Camera-type eye (tissue), 1 donor: ENCODE measurements around the genes NR1D2, RARB and OXSM.

DNA sequence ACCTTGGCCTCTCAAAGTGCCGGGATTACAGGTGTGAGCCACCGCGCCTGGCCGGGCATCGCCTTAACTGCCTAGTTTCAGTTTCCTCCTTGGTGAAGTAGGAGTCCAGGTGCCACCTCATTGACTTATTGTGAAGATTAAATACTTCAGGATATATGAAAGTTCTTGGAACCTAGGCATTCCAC lies 8.8 kb downstream of the KAT2B start:
- RAMPAGE, long total RNA = no peak

- RAMPAGE, long total RNA = no peak
Measured at GRCh38 chr3:21672551-21672828, 78.5 kb downstream of the ZNF385D start.

DNA sequence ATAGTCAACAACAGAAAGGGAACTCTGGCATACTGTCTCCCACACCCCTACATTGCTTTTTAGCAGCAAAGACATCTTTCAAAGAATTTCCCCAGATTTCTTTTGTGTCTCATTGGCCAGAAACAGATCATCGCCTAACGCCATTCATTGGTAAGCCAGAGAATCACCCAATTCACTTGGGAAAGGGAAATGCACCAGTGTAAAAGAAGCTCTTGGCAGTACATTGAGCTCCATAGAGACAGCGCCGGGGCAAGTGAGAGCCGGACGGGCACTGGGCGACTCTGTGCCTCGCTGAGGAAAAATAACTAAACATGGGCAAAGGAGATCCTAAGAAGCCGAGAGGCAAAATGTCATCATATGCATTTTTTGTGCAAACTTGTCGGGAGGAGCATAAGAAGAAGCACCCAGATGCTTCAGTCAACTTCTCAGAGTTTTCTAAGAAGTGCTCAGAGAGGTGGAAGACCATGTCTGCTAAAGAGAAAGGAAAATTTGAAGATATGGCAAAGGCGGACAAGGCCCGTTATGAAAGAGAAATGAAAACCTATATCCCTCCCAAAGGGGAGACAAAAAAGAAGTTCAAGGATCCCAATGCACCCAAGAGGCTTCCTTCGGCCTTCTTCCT lies 630.6 kb upstream of the ZNF385D start:
- RAMPAGE, long total RNA = start-site peak on the plus strand centred at position 228 of the sequence, 28 bp wide, 244 reads

- RAMPAGE, long total RNA = no peak
Measured at GRCh38 chr3:23203930-23204534, 905 bp downstream of the UBE2E2 start.

- RAMPAGE, long total RNA = no peak
Measured at GRCh38 chr3:23551176-23551808, 254.5 kb upstream of the UBE2E1 start.

DNA sequence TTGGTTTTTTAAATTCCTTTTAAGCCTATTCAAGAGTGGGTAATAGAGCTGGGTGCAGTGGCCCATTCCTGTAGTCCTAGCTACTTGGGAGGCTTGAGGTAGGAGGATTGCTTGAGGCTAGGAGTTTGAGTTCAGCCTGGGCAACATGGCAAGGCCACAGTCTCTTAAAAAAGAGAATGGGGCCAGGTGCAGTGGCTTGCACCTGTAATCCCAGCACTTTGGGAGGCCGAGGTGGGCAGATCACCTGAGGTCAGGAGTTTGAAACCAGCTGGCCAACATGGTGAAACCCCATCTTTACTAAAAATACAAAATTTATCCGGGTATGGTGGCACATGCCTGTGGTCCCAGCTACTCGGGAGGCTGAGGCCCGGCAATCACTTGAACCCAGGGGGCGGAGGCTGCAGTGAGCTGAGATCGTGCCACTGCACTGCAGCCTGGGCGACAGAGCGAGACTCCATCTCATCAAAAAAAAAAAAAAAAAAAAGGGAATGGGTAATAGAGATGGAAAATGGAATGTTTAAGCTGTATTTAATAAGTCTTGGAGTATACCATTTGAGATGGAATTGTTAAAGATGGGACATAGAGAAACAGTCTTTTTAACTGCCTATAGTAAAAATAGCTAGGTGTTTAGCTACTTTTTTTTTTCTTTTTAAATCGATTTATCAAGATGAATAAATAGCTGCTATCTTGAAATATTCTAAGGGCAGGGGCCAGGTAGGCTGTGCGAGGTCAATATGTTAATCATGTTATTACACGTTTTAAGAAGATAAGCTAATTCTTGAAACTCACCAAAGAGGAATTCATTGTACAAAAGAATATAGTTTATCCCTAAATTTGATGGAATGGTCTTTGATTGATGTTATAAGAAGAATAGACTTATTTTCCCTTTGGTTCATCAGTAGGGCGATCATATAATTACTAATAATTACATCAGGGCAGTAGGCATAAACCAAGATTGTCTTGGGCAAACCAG lies 40.8 kb downstream of the UBE2E1 start:
- RAMPAGE, long total RNA = no peak

DNA sequence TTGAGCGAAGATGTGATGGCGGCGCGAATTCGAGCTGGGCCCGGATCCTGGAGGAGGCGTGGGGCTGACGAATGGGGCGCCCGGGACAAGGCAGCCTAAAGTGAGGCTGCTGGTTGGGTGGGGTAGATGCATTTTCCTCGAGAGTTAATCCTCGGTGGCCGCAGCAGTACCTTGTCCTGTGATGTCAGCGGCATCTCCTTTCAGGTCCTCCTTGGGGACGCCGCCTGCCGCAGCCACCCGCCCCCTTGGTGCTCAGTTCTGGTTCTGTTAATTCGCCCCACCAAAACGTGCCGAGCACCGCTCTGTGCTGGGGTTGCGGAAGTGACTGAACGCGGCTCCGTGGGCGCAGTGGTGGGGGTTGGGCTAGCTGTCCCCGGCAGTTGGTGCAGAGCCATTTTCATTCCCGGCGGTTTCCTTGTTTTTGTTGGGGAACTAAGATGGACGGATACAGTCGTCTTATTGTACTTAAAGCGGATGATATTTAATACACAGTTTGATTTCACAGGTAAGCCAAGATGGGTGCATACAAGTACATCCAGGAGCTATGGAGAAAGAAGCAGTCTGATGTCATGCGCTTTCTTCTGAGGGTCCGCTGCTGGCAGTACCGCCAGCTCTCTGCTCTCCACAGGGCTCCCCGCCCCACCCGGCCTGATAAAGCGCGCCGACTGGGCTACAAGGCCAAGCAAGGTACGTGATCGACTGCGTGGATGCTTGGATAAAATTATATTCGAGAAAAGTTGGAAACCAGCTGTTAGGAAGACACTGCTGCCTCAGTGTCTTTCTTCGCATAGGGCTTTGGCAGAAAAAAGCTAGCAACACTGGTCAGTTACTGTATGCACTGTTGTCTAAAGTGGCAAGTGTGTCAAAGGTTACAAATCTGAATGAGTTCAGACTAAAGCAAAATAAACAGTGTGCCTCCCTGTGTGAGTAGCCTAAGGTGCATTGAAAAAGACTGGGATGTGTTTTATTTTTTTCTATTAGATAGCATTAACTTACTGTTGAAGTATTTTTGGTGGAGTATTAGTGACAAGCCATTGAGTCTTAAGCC lies 737 bp downstream of the RPL15 start:
- RAMPAGE, long total RNA = no peak

GRCh38 chr3:23944661-23945497 lies at the start of gene NR1D2:
NR1D2 (plus strand) TSS chr3:23945286.
- RAMPAGE, long total RNA = no peak

DNA sequence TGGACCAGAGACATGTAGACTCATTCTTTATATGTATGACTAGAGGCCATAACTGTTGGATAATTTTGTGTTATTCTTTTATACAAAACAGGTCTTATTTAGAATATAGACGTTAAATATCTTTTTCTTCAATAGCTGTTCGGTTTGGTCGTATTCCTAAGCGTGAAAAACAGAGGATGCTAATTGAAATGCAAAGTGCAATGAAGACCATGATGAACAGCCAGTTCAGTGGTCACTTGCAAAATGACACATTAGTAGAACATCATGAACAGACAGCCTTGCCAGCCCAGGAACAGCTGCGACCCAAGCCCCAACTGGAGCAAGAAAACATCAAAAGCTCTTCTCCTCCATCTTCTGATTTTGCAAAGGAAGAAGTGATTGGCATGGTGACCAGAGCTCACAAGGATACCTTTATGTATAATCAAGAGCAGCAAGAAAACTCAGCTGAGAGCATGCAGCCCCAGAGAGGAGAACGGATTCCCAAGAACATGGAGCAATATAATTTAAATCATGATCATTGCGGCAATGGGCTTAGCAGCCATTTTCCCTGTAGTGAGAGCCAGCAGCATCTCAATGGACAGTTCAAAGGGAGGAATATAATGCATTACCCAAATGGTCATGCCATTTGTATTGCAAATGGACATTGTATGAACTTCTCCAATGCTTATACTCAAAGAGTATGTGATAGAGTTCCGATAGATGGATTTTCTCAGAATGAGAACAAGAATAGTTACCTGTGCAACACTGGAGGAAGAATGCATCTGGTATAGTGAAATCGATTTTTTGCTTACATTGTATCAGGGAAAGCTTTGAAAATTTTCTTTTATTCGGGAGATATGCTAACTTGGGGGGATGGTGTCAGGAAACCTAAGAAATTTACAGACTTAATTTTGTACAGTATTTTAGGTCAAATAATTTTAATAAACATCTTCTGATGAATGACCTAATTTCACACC lies 17.0 kb downstream of the NR1D2 start:
- RAMPAGE, long total RNA = no peak

- RAMPAGE, long total RNA = no peak
Measured at GRCh38 chr3:24167391-24167770, 222.3 kb downstream of the NR1D2 start.

- RAMPAGE, long total RNA = no peak
Measured at GRCh38 chr3:24260417-24261020, 234.1 kb downstream of the THRB start.

DNA sequence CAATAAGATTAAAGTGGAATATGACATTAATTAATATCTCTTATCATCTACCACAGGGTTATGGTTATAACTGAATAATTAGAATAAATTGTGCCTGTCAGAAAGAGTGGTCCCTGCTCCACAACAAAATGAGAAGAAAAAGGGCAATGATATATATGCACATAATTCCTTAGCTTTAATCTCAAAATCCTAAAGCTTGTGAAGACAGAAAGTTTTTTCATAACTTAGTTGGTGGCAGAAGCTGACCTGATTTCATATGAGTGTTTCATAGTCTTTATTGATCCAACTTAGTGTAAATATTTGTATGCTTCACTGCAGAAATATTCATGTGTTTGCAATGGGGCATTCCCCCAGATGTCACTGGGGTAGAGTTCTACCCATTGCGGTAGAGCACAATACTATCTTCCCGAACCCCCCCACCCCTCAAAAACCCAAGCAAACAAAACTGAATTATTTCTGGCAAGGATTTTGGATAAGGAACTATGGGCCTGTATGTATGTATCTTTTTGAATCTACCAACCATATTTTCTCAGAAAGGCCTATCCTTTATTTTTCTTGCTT lies 221.2 kb downstream of the THRB start:
- RAMPAGE, long total RNA = no peak

GRCh38 chr3:24450589-24451099 lies 44.0 kb downstream of the THRB start:
- RAMPAGE, long total RNA = no peak

DNA sequence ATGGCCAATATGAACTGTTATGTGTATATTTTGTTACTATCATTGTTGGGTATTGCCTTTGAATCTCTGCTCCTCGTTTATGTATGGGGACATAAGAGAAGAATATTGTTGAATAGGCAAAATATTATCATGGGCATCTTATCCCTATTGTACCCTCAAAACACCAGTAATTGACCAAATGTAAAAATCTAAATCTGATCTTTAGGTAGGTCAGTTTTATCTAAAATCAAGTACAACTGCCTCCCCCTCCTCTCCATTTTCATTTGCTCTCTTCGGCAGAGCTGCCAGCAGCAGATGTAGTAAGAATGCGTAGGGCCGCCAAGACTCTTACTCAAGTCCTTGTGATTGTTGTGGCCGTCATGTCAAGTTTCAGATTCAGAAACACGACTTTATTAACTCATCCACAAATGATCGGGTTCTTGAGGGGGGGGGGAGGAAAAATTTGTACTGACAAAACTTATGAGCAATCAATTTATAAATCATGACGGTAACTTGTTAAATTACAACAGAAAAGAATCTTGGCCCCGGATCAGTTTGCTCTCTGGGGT lies 106.8 kb upstream of the THRB start:
- RAMPAGE, long total RNA = no peak

DNA sequence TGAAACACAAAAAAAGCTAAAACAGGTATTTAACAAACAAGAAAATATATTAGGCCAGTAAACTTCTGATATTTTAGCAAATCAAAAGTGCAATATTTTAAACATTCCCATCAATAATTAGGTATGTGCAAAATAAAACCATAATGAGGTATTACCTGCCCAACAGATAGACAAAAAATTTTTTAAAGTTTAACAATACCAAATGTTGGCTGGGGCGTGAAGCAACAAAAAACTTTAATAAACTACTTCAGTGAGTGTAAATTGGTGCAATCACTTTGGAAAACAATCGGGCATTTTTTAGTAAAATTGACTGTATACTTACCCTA lies 325.3 kb upstream of the THRB start:
- RAMPAGE, long total RNA = no peak

DNA sequence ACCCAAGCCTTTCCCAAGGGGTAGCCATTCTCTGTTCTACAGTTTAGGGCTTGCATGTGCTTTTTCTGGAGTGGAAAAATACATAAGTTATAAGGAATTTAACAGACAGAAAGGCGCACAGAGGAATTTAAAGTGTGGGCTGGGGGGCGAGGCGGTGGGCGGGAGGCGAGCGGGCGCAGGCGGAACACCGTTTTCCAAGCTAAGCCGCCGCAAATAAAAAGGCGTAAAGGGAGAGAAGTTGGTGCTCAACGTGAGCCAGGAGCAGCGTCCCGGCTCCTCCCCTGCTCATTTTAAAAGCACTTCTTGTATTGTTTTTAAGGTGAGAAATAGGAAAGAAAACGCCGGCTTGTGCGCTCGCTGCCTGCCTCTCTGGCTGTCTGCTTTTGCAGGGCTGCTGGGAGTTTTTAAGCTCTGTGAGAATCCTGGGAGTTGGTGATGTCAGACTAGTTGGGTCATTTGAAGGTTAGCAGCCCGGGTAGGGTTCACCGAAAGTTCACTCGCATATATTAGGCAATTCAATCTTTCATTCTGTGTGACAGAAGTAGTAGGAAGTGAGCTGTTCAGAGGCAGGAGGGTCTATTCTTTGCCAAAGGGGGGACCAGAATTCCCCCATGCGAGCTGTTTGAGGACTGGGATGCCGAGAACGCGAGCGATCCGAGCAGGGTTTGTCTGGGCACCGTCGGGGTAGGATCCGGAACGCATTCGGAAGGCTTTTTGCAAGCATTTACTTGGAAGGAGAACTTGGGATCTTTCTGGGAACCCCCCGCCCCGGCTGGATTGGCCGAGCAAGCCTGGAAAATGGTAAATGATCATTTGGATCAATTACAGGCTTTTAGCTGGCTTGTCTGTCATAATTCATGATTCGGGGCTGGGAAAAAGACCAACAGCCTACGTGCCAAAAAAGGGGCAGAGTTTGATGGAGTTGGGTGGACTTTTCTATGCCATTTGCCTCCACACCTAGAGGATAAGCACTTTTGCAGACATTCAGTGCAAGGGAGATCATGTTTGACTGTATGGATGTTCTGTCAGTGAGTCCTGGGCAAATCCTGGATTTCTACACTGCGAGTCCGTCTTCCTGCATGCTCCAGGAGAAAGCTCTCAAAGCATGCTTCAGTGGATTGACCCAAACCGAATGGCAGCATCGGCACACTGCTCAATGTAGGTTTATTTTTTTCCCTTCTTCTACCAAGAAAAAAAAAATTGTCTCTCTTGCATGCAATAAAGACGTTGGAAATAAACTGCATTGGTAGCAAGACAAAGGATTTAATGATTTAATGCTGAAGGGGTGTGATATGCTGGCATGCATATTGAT lies at the start of gene RARB:
Gene RARB, plus strand, starts transcription at position 533 of the 1,312 bp plus-strand sequence.
- RAMPAGE, long total RNA = no peak

GRCh38 chr3:25430355-25430755 lies 2.3 kb downstream of the RARB start:
- RAMPAGE, long total RNA = no peak

- RAMPAGE, long total RNA = no peak
Measured at GRCh38 chr3:25473161-25473849, 45.2 kb downstream of the RARB start.

DNA sequence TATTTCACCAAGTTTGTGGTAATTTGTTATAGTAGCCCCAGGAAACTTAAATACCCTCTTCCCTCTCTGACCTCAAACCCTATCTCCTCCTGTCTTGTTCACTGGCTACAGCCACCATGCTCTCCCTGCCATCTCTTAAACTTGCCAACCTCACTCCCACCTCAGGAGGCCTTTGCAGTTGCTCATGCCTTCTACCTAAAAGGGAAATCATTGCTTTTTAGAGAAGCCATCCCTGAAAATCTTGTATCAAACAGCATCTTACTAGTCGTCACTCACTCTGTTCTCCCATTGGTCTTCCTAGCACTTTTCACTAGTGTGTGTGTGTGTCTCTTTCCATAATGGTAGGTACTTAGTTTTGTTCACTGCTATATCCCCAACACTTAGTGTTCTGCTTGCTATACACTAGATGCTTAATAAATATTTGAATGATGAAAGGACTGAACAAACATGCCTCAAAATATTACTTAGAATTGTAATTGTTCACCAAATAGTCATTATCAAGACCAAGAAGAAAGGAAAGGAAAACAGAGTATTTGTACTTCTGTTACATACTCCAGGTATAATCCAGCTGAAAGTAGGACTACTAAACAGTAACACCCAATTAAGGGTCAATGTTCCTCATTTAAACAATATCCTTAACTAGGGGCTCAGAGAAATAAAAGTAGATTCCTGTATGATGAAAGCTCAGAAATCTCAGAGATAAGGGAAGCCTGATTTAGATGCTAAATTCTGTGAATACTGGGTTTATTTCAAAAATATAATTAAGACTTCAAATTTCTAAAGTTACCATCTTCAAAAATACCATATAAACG lies 39.8 kb downstream of the NGLY1 start:
- RAMPAGE, long total RNA = no peak

DNA sequence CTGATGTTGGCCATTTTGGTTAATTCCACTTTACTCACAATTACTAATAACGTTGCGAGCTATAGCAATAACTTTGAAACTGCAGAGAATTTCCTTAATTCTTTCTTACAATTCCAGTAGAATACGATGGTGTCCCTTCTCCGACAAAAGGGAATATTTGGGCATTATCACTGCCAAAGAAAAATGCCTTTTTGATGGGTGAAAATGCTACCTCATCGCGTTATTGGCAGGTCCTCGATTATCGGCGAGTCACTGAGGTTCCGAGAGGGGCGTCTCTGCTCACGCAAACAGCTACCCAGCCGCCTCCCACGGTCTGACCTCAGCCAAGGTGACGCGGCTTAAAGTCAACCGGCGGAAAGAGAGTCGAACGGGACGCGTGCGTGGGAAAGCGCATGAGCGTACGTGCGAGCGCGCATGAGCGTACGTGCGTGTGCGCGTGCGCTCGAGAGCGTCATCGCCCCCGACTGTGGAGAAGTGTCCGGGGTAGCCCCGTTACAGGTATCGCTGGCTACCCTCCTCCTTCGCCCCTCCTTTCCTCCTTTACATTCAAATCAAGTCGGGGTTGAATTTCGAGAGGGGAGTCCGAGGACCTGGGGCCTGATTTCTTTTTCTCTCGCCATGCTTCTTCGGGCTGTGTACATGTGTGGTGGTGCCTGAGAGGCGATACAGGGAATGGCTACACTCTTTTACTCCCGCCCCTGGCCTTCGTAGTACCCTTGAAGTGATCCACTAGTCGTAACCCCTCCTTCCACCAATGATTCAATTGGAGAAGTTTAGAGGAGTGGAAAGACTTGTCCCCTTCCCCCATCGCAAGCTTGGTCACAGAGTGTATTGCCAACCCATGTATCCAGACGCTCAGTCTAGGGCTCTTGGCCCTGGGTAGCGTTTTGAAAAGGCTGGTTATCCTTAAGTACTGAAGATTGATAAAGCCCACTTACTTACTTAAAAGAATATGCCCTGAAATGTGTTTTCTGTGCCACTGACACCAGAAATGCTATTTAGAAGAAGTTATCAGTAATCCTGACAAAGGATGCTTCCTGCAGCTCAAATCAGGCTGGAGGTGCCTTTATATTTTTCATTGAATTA lies at the start of gene OXSM:
Gene OXSM, plus strand, starts transcription at position 441 of the 1,086 bp plus-strand sequence.
- RAMPAGE, long total RNA = no peak